Cerebral cortex (tissue), 2 donors: ENCODE measurements around the gene ALG2.

DNA sequence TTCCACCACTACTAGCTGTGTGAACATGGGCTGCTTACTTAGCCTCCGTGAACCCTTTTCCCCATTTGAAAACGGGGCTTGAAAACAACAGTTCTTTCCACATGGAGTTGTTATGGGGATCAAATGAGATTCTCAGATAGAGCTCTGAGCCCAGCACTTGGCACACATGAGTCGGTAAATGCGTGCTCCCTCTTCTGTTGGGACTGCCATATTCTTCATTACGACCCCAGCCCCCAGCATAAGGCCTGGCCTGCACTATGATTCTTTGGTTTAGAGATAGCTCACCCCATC is 887 bp downstream of the NANS start:
- PRO-cap, 2 experiments: no peak in any of the 2 experiments

- PRO-cap, 2 experiments: no peak in any of the 2 experiments
Observed at GRCh38 chr9:98085946-98087154, 29.8 kb downstream of the NANS start.

- PRO-cap, 2 experiments: no peak in any of the 2 experiments
Observed at GRCh38 chr9:98809647-98810259, 2.3 kb downstream of the GALNT12 start.

DNA sequence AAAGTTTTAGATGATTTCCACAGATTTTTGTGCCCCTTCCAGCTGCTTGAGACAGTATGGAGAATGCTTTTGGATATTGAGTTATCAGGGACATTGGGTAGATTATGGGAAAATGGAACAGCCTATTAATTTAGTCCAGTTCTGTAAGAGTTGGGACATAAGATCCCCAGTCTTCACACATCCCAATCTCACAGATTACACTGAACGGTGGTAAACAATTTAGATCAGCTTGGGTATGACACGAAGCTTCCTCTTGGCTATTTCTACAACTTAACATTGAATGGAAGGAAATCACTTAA is 3.6 kb upstream of the COL15A1 start:
- PRO-cap, 2 experiments: no peak in any of the 2 experiments

GRCh38 chr9:98985696-98986093 is 42.0 kb downstream of the COL15A1 start:
- PRO-cap, 2 experiments: no peak in any of the 2 experiments

DNA sequence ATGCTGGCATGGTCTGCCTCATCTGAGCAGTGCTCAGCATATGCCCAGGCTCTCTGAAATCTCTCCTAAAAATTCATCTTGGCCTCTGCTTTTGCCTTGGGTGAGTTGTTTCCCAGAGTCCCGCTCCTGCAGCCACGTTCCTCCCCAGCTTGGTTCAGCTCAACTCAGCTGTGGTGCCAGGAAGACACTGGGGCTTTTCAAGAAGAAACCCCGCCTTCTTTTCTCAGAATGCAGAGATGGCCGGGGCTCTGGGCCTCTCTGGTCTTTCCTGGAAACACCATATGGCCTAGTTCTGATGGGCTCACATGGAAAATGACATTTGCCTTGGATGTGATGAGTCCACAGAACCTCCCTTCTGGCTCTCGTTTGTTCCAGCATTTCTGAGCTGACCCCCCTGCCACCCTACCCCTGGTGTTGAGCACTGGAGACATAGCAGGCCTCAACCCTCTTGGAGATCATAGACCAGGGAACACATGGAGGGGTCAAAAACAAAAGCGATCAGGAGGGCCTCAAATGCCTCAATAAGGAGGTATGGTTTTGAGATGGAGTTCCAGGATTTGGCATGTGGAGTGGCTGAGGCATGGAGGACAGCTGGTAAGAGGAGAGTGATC is 12.0 kb upstream of the TGFBR1 start:
- PRO-cap, 2 experiments: no peak in any of the 2 experiments

DNA sequence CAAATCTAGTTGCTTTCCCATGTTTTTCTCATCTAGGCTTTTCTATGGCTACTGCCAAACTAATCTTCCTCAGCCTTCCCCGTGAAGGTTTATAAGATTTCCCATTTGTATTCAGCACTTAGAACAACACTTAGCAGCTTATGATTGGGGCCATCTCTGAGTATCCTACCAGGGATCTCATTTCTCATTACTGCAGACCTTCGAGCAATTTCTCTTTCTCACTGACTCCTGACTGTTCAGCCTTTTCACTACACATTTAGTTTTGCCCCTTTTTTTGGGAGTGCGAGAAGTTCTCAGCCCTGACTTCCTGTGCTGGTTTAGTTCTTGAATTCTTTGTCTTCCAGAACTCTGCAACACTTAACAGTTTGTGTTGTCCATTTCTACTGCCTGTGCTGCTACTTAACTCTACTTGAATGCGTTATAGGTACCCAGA is 2.7 kb downstream of the TGFBR1 start:
- PRO-cap, 2 experiments: no peak in any of the 2 experiments

DNA sequence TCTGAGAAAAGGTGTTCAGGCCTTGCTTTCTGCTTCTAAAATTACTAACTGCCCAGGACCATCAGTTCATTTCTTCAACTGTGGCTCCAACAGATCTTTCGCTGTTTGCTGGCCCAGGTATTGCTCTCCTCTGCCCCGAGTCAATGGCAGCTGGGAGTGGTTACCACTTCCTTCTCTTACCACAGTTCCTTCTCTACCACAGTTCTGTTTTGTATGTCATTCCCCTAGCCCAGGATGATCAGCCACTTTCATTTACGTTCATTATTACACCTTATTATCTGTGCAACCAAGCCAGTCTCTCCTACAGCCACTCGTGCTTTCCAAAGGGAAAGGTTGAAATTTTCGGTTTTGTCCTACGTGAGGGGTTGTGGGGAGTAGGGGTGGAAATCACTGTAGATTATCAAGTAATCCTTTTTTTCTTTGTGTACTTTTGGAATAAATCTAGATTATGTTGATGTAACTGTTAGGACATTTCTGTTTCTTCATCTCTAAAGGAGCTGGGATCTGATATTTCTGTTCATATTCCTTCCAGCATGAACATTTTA is 14.2 kb downstream of the TGFBR1 start:
- PRO-cap, 2 experiments: no peak in any of the 2 experiments

GRCh38 chr9:99123096-99123936 is 18.4 kb downstream of the TGFBR1 start:
- PRO-cap, 2 experiments: no peak in any of the 2 experiments

DNA sequence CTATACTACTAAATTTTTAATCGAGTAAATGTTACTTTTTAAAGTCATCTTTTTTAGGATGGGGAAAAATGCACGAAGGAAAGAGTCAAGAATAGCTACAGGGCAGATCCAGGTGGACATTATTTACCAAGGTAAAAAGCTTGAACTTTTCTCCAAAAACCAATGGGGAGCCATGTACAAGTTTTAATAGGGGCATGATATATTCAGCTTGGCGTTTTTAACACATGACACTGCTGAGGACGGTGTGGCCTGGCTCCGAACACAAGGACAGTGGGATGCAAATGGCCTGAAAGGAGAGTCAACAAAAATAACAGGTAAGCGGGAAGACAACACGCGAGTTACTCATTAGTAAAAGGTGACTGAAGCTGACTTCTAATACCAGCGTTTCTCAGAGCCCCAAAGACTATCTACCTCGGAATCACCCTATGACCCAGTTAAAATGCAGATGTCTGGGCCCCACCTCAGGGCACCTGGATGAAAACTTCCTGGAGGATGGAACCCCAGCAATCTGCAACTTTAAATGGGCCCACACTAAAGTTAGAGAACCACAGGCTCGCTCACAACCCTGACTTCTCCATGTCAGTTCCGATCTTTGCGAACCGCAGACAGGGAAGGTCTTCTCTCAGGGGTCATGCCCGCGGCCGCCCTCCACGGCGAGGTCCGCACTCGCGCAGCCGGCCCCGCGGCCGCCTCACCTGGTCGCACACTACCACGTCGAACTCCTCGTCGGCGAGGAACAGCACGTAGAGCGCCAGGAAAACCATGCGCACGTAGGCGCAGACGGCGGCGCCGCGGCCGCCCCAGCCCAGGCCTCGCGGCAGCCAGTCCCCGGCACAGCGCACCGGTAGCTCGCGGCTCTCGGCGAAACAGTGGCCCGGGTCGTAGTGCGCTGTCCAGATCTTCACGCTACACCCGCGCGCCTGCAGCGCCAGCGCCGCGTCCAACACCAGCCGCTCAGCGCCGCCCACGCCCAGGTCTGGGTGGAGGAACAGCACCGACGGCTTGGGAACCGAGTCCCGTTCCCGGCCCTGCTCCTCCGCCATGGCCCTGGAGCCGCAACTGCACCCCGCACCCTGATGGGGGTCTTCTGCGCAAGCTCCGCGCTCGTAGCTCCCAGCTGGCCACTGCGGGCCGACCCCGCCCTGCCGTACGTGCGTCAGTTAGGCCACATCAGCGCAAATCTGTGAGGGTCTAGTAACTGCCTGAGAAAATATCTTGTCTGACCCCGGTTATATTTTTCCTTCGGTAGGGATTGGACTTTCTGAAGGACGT is at the start of gene ALG2:
Gene ALG2 (minus strand): TSS at position 1,091 of the 1,272 bp plus-strand sequence.
- PRO-cap, 2 experiments: peak in 1 of 2 experiments; most common minus-strand start position 1,089 of the sequence (in 1)

DNA sequence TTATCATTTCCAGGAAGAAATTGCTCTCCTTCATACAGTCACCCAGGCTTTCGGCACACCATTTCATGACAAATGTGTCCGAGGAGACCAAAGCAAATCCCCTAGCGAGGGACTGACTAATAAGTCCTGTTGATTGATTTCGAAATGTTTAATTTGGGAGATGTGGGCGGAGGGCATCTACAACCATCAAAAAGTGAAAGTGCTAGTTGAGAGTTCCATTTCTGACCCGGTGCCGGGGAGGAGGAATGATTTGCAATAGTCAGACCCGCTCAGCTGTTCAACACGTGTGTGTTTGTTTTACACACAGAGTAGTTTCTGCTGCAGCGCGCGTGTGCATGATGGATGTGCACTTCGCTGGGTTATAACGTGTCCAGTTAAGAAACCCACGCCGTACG is 908 bp upstream of the NR4A3 start:
- PRO-cap, 2 experiments: peak in 1 of 2 experiments; most common plus-strand start position 323 of the sequence (in 1); most common minus-strand start position 231 of the sequence (in 1)

- PRO-cap, 2 experiments: no peak in any of the 2 experiments
Observed at GRCh38 chr9:99823654-99824552, 2.2 kb downstream of the NR4A3 start.

- PRO-cap, 2 experiments: no peak in any of the 2 experiments
Observed at GRCh38 chr9:99866449-99866749, 40.1 kb upstream of the STX17 start.

GRCh38 chr9:99999897-100000471 is 93.5 kb downstream of the STX17 start:
- PRO-cap, 2 experiments: no peak in any of the 2 experiments

DNA sequence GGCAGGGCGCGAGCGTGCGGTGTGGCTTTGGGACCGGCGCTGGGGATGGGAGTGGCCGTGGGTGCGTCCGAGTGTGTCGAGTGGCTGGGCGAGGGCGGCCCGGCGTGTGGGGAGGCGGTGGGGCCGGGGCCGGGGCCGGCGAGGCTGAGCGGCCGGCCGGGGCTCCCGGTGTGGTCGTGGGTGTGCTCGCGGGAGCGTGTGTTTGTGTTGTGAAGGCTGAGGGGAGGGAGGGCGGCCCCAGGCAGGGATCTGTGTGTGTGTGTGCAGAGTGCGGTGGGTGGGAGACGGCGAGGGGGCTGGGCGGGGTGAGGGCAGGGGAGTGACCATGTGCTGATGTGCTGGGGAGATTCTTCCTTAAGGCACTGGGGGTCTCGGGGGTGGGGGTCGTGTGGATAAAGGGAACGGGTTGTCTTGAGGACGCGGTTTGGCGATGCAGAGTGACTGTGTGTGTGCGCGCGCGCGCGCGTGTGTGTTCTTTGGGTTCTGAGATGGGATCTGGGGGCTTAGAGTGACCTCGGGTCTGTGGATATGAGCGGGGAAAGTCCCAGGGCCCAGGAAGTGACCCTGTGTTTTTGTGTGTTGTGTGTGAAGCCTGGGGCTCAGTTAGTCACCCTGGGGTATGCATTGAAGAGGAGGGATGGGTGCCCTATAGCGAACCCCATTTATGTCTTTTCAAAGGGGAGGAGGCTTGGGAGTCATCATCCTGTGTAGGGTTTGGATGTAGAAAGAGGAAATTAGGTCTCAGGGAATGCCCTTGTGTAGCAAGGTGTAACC is 1.1 kb downstream of the TMEFF1 start:
- PRO-cap, 2 experiments: peak in 1 of 2 experiments; most common plus-strand start position 83 of the sequence (in 1); most common minus-strand start position 47 of the sequence (in 1)

DNA sequence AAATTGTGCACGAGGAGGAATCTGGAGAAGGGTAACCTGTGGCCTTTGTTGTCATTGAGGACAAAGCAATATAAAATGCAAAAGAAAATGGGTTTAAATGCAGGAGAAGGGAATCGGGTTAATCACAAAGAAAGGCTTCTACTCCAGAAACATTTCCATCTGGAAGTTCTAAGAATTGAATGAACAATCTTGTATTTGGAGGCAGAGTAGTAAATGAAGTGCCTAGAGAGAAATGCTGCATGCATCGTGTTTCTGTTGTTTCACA is 16.1 kb downstream of the CAVIN4 start:
- PRO-cap, 2 experiments: no peak in any of the 2 experiments

DNA sequence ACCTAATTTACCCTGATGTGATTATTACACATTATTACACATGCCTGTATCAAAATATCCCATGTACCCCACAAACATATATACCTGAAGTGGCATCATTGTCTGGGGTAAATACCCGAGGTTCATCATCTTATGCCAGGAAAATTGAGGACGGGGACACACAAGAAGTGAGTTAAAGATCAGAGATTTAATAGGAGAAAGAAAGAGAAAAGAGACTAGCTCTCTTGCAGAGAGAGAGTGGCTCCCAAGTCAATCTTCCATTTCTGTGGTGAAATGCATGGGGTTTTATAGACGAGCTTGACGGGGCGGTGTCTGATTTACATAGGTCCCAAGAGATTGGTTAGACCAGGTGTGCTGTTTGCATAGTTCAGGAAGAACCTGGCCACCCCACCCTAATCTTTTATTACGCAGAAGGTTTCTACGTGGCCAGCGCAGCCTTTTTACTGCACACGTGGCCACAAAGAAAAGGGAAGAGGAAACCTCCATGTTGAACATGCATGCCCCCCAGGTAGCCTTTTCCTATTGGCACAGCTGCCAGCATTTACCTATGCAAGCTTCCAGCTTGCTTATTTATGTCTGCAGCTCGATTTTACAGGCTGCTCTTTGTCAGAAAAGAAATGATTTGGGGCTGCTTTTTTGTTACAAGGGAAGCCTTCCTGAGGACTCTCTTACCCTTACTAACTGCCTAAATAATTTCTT is 92.0 kb downstream of the CAVIN4 start:
- PRO-cap, 2 experiments: no peak in any of the 2 experiments

DNA sequence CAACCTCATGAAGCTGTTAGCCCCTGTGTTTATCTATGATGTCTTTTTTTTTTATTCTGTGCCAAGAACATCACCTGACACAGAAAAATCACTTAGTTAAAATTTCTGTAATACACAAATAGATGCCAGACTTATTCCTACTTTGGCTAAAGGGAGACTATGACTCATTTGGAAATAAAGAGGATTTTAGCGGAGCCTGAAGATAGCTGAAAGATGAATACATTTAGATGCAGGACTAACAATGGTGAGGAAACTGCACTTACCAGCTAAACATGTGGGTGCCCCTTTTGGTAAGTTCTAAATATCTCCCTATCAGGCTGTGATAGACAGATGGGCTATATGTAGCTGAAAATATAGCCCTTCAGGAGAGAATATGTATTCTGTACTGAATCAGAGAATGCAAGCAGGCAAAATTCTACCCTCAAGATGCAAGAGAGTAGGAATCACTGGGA is 58.2 kb downstream of the BAAT start:
- PRO-cap, 2 experiments: no peak in any of the 2 experiments

GRCh38 chr9:101372411-101372641 is 12.5 kb downstream of the BAAT start:
- PRO-cap, 2 experiments: no peak in any of the 2 experiments

DNA sequence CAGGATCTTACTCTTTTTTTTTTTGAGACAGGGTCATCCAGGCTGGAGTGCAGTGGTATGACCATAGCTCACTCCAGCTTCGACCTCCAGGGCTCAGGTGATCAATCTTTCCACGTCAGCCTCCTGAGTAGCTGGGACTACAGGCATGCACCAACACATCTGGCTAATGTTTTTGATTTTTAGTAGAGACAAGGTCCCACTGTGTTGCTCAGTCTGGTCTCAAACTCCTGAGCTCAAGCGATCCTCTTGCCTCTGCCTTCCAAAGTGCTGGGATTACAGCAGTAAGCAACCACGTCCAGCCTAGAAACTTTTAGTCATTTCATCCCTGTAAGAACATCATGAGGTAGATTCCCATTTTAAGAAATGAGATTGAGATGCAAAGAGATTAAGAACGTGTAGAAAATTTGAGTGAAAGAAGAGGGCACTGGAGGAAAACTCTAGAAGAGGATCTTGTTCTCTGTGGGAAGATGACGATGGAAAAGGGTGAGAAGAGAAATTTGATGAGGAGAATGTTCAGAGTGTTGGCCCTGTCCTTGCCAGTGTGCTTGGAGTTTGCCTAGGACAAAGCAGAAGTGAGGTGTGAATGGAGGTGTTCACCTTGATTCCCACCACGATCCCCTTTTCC is 6.3 kb downstream of the ALDOB start:
- PRO-cap, 2 experiments: no peak in any of the 2 experiments